Metastatic Breast Carcinoma in the Brain (tissue), 10 donors: ENCODE data around the gene STMND1.

GRCh38 chr6:15895195-15895730, 232.4 kb upstream of the DTNBP1 start:
- PRO-cap, 10 experiments: no peak in any of the 10 experiments

GRCh38 chr6:16142430-16143452, 13.9 kb downstream of the MYLIP start:
- PRO-cap, 10 experiments: no peak in any of the 10 experiments

DNA sequence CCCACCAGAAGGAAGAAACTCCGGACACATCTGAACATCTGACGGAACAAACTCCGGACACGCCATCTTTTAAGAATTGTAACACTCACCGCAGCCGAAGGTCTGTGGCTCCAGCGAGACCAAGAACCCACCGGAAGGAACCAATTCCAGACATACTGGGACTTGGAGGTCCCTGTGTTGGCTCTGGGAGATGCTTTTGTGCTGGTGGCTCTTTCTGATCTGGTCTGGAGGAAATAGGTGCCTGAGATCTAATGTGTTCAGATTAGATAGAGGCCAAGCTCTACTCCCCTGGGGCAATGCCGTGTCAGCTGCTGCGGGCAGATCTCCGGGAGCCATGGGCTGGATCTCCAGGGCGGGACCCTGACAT, 29.1 kb downstream of the GMPR start:
- PRO-cap, 10 experiments: no peak in any of the 10 experiments

- PRO-cap, 10 experiments: no peak in any of the 10 experiments
These were observed 96.4 kb downstream of the GMPR start for GRCh38 chr6:16334663-16335381.

DNA sequence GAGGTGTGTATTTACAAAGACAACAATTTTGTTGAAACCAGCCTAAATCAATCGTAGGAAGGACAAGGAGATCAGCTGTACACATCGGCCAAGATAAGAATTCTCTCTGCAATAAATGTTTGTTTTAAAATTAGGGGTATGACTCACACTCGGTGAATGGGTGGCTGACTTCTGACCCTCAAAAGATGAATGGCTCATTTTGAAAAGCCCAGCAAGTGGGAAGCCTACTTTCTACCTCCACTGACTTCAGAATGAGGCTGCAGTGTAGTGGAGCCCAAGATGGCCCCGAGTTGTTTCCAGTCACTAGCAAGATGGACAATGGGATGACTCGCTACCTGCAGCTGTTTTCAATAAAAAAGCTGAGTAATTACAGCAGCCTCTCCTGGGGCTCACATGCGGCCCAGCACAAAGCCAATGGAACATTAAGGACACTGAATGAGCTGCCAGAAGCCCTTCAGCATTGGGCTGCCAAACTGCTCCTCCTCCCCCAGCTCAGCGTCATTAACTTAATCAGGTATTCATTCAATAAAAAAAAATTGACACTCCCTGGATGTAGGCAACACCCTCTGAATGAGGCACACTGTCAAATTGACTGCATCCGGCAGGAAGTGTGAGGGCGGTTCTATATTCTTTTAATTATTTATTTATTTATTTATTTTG, 107.2 kb downstream of the GMPR start:
- PRO-cap, 10 experiments: no peak in any of the 10 experiments

DNA sequence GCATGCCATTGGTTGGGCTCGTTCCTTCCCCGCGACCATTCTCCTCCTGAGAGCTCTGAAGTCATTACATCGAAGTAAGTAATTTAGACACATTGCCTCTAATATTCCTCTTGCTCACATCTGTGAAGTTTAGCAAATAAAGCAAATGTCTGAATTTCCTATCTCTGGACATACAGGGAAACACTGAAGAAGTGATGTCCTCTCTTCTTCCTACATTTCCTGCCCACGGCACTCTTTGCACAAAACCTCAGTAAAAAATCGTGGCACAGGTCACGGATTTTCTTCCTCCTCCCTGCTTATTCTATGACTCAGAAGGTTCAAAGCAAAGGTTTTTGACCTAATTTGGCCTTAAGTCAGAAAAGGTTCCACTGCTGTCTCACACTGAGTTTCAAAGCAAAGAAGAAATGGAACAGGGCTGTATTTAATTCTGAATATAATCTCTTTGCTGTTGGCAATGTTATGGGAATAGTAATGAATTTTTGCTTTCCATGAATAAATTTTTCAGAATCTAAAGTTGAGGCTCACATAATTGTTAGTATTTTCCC, 117.7 kb downstream of the GMPR start:
- PRO-cap, 10 experiments: peak in 1 of 10 experiments; most common minus-strand start position 221 of the sequence (in 1)

- PRO-cap, 10 experiments: no peak in any of the 10 experiments
These were observed 130.8 kb downstream of the GMPR start for GRCh38 chr6:16369220-16369641.

GRCh38 chr6:16400012-16400815, 161.8 kb downstream of the GMPR start:
- PRO-cap, 10 experiments: no peak in any of the 10 experiments

GRCh38 chr6:16541490-16541936, 219.7 kb downstream of the ATXN1 start:
- PRO-cap, 10 experiments: no peak in any of the 10 experiments

GRCh38 chr6:16657404-16657994, 103.8 kb downstream of the ATXN1 start:
- PRO-cap, 10 experiments: no peak in any of the 10 experiments

DNA sequence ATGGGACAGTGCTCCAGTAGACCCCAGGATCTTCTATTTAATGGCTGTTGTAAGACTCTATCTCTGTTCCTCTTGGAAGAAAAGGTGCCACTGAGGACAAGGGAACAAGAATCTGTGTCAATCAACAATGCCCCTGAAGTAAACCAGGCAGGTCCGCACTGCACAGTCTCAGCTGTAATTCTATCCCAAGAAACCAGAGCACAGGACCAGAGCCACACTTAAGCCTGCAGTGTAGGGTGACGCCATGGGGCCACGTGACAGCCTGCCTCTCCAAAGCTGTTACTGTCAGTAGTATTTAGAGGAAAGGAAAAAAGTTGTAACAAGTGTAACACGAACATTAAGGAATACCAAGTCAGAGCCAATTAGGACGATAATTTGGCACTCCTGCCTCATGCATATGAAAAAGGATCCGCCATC, 80.1 kb downstream of the ATXN1 start:
- PRO-cap, 10 experiments: no peak in any of the 10 experiments

DNA sequence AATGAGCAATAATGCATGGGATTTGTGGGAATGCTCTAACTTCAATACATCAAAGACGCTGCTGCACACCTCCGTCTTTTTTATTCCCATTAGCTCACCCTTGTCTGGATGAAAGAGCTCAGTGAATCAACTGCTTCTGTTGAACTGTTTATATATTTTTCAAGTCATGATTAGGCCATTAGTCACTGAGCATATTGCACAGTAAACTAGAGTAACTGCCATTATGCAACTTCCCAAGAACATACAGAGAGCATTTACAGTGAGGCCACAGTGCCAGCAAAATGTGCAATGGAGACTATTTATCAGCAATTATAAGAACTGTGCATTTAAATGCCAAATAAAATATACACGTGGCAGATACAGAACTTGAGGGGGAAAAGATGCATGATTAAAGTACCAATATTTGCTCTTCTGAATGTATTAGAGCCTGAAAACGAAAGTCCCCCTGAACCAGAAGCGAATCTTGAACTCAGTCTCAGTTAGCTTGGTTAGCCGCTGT, 79.7 kb downstream of the ATXN1 start:
- PRO-cap, 10 experiments: no peak in any of the 10 experiments

DNA sequence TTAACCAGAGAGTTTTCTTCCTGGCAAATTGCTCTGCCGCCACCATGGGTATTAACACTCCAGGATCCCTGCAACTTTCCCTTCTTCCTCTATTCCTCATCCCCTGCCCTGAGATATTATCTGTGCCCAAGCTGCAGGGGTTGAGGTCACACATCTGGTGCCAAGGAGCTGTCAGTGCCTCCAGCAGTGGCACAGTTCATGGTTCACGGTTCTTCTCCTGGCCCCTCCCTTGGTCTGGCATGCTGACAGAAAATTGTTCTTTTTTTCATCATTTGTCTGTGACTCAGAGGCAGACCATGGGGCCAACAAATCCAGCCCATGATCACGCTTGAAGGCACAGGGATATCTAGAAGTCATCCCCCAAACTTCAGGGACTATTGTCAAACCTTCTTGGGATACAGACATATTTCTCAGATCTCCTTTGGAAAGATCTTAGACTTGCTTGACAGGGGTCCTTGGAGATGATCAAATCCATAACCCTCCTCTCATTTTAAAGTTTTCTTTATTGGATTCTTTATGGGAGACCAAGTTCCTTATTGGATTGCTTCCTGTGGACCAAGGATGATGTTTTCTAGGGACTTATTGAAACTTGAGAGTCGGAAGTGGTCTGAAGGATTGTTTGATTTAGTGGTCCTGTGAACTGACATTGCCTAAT, 77.4 kb downstream of the ATXN1 start:
- PRO-cap, 10 experiments: no peak in any of the 10 experiments

DNA sequence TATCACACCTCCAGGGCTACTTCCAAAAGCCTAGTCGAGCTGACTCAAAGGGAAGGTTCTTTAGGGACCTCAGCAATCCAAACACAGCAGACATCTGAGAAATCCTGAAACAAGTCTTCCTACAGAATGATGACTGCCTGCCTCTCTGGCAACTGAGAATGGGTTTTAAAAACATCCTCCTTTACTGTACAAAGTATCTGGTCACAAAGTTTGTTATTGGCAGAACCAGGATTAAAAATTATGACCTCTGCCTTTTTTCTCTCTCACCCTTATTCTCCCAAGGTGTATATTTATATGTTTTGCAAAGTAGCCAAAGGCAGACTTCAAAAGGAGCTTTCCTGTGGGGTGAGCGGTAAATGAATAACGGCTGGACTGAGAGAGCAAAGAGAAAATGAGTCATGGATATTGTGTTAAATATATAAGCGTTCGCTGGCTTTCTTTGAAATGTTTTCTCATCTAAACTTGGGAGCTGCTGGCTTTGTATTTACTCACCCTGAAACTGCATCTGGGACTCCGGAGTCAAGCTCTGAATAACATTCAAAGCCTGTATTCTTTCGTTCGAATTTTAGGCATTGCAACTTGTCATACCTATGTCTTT, 32.2 kb downstream of the ATXN1 start:
- PRO-cap, 10 experiments: no peak in any of the 10 experiments

DNA sequence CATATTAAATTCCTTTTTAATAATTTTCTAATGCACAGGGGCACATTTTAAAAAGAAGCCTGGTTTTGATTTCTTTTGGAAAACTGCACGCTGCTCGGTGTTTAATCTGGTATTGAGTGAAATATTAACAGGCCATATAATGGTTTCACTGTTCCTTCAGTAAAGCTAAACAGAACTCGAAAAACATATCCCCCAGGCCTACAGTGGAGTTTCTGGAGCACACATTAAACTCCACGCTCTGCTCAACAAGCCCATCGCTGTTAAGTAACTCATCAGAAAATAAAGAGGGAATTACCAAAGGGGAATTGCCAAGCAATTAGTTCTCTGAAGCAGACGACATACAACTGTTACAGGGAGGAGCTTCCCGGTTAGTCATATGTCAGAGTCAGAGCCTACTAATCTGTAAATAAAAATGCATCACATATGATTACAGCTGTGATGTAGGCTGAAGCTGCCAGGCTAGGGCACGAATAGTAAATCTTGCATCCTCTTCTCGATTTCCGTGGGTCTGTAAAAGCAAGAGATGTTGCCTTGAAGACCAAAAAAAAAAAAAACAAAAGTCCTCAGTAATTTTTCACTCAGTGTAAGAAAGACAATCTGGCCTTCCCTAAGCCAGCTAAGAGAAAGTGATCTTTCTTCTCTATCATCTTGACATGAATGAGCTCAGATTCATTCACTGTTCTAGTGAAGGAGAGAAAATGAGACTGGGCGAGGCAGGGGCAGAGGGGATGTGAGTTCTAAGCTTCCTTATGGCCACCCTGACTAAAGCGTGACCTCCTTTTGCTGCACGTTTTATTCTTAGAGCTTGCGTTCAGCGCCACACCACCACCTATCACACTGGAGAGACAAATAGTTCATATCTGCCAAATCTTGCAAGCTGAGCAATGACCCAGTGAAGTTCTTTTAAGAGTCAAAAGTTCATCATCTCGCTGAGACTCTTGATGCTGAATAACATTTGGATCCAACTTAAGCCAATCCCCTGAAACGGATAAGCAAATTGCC, 13.8 kb downstream of the ATXN1 start:
- PRO-cap, 10 experiments: no peak in any of the 10 experiments

- PRO-cap, 10 experiments: no peak in any of the 10 experiments
These were observed 830 bp downstream of the ATXN1 start for GRCh38 chr6:16760564-16760695.

GRCh38 chr6:16770751-16771417, 9.6 kb upstream of the ATXN1 start:
- PRO-cap, 10 experiments: peak in 1 of 10 experiments; most common minus-strand start chr6:16771056 (in 1)

DNA sequence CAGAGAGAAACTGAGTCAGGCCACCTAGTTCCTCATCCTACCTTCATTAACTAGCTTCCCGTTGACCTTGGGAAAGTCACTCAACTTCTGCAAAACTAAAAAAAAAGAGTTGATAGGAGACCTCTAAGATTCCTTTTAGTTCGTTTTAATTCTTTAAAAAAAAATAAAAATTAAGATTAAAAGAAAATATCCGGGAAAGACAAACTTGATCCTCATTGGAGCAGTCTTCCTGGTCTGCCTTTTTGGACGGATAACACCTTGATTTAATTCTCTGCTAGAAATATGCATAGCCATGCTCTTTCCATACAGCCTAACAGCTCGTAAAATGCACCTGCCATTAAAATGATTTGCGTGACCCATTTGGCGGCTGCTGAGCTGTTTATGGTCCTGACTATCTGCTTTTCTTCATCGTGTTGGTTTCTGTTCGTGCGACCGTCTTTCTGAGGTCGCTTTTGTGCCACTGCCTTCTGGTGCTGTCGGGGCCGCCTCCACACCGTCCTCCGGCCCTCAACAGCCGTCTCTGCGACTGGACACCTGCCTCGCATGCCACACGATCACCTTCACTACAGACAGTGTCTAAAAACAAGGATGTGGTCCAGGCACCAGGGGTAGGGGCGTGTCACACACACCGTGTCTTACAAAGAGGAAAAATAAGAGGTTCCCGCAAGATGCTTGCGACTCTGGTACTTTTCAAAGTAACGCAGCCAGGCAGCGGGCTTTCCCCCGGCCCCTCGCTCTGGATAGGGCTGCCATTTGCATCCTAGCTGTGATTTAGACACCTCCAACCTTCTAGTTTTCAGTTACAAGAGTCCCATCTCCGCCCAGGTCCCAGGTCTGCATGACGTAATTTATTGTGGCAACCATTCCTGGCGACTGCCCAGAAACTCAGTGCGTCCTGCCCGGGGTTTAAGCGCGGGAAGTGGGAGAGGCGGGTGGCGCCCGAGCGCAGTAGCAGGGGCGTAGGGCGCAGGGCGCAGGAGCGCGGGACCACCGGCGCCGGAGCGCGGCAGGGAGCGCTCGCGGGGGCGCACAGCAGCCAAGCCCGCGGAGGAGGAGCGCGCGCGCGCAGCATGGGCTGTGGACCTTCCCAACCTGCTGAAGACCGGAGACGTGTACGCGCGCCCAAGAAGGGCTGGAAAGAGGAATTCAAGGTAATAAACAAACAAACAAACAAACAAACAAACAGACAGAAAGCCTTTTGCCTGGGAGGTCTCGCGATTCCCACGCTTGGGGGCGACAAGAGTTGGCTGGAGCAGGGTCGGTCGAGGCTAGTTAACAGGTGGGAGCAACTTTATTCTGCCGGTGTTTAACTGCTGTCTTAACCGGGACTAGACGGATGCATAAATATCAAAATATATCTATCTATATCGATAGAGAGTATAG, at the start of gene STMND1:
Gene STMND1, plus strand, starts transcription at position 863 of the 1,383 bp plus-strand sequence.
- PRO-cap, 10 experiments: peak in 9 of 10 experiments; most common plus-strand start position 909 of the sequence (in 5); most common minus-strand start position 528 of the sequence (in 3)

DNA sequence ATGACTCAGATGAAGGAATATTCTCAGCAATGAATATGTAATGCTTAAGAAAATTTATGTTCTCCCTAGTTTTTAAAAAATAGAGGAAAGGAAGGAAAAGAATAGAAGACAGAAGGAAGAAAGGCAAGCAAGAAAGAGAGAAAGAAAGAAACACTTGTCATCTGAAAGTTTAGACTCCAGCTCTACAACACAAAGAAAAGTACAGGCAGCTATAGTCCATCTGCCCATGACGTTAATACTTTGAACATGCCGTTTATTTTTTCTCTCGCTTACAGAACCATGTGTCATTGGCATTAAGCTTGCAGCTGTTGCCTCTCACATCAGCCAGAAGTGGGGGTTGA, 36.2 kb downstream of the CAP2 start:
- PRO-cap, 10 experiments: no peak in any of the 10 experiments

GRCh38 chr6:17581306-17581785, 18.8 kb upstream of the FAM8A1 start:
- PRO-cap, 10 experiments: no peak in any of the 10 experiments